Kidney epithelial cell (primary cell): ENCODE measurements around the genes KDM3A and FABP1.

DNA sequence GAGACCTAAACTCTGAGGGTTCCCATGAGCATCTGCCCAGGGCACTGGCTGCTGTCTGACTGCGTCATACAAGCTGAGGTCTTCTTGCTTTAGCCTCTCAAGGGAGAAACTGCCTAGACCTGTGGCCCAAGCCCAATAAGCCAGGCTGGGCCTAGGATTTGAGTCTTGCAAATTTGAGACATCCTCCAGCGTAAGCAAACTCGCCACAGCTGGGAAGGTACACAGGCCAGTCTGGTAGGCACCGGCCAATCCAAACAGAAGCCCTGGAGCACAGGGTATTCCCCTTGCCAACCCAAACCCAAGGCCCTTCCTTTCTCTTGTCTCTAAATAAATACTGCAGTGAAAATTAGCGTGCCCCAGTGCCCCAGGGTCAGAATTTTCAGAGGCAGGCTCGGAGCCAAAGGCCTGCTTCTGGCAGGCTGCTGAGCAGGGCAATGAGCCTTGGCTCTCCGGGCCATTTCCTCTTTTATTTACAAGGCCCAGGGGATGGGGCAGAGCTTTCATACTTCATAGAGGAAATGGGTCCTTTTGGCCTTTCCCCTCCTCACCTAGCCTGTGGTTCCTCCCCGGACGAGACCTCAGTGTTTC is 33.3 kb downstream of the POLR1A start:
- RAMPAGE, long total RNA: no peak
- RRBS: no CpG with 5 or more reads among the region's 9 CpGs

DNA sequence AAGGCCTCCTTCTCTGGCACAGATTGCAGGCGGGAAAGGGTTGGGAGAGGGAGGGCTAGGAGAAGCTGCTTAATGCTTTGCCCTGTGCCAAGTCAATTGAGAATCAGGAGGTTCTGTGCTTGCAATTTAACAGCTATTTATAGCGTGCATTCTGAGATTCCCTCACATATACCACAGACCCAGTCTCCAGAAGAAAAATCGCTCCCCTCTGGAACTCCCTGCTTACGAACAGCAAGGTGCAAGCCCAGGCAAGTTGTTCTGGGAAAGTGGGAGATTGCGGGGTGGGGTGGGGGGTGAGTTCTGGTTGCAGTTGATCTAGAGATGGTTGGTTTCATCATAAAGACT is 56.9 kb downstream of the REEP1 start:
- RAMPAGE, long total RNA: no peak
- RRBS: no CpG with 5 or more reads among the region's 5 CpGs

DNA sequence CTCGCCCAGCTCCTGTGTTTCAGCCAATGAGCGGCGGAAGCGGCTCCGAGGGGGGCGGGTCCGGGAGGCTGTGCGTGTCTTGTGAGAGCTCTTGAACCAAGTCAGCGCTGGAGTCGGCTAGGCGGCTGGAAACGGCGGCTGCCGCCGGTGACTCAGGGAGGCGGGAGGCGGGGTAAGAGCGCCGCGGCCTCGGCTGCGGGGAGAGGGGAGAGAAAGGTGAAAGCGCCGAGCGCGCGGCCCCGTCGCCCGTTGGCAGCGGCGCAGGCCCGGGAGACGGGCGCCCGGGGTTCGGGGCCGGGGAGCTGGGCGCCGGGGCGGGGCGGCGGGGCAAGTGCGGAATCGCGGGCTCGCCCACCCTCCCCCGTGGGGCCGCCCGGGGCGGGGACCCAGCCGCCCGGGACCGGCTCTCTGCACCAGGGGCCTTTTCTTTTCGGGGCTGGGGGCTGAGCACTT is at the start of gene KDM3A:
TSS of gene KDM3A (plus strand) at position 99 of the 453 bp plus-strand sequence.
- RAMPAGE, long total RNA: start-site peak on the plus strand centred at position 158 of the sequence, 118 bp wide, 62 and 142 reads in 2 replicates
- RRBS: 1% methylated on average over 25 of the region's 55 CpGs

DNA sequence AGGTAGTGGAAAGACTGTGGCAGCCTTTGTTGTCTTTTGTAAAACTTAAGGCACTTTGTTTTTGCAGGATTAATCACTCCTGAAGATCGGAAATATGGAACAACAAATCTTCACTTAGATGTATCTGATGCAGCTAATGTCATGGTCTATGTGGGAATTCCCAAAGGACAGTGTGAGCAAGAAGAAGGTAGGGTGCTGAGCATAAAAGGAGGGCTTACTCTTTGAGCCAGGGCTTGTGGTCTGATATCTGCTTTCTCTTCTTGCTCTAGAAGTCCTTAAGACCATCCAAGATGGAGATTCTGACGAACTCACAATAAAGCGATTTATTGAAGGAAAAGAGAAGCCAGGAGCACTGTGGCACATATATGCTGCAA is 48.1 kb downstream of the KDM3A start:
- RAMPAGE, long total RNA: no peak
- RRBS: no CpG with 5 or more reads among the region's 3 CpGs

GRCh38 chr2:86566295-86566818 is 3.1 kb upstream of the CHMP3 start:
- RAMPAGE, long total RNA: no peak
- RRBS: no CpG with 5 or more reads among the region's 6 CpGs

DNA sequence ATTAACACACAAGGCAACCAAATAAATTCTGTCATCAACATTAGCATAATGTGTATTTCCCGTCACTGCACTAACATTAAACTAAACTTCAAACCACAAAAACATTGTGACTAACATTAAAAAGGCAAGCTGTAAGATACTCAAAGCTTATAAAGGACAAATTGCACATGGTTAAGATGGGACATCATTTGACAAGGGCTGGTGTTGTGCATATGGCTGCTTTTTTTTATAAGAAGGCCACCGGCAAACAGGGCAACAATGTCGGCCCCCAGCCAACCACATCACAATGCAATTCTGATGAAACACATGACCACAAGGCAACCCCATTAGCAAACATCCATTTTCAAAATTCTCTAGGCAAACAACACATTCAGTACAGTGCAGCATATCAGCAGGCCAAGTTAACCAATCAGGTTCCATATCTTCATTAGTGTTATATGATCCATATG is 20.0 kb downstream of the RNF103 start:
- RAMPAGE, long total RNA: no peak
- RRBS: no CpG with 5 or more reads among the region's 3 CpGs

GRCh38 chr2:86720909-86721397 is 862 bp downstream of the RMND5A start:
- RAMPAGE, long total RNA: no peak
- RRBS: no CpG with 5 or more reads among the region's 41 CpGs

- RAMPAGE, long total RNA: no peak
- RRBS: no CpG with 5 or more reads among the region's 1 CpG
Measured at GRCh38 chr2:86753081-86753743, 33.1 kb downstream of the RMND5A start.

DNA sequence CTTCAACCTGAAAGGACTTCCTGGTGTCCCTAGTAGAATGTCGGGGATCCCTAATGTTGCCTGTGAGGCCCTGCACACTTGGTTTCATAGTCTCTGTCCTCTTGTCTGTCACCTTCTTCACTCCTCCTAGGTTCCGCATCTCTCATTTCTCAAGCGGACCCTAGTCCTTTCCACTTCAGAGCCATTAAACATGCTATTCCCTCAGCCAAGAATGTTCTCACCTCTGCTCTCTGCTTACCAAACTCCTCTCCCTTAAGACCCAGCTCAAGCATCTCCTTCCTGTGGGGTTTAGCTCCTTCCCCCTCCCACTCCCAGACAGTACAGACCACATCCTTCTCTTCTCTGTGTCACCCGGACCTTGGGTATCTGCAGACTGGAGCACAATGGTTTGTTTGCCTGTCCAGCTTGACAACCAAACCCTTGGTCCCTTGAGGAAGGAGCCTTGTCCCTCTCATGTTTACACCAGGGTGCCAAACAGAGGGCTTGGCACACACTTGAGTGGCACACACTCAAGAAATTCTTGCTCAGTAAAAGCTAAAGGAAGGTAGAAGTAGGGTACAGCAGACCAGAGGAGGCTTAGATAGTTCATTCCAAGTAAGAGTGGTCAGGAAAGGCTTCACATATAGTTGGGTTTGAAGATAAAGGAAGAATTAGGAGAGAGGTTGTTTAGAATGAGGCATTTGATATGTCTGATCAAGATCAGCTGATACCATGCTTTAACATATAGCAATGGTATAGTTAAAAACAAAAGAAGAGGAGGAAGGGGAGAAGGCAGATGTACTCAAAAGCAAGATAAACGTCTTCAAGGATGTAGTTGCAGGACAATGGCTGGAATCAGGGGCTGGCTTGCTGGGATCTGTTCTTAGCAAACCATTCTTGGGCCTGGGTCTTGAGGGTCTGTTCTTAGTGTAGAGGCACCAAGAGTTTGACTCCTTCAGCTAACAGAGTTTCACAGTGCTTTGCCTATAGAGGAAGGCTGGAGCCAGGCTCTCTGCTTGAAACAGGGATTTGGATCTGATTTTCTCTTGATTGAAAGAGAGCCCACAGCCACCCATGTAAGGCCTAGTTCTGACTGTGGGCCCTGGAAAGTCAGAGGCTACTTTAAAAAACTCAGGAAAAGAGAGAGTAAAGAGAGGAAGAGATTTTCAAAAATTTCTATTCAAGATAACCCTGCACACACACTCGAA is 4.4 kb upstream of the CD8A start:
- RAMPAGE, long total RNA: no peak
- RRBS: no CpG with 5 or more reads among the region's 6 CpGs

- RAMPAGE, long total RNA: no peak
- RRBS: 0% methylated on average over 1 of the region's 54 CpGs
Measured at GRCh38 chr2:86807812-86808912, 17.4 kb upstream of the CD8A start.

DNA sequence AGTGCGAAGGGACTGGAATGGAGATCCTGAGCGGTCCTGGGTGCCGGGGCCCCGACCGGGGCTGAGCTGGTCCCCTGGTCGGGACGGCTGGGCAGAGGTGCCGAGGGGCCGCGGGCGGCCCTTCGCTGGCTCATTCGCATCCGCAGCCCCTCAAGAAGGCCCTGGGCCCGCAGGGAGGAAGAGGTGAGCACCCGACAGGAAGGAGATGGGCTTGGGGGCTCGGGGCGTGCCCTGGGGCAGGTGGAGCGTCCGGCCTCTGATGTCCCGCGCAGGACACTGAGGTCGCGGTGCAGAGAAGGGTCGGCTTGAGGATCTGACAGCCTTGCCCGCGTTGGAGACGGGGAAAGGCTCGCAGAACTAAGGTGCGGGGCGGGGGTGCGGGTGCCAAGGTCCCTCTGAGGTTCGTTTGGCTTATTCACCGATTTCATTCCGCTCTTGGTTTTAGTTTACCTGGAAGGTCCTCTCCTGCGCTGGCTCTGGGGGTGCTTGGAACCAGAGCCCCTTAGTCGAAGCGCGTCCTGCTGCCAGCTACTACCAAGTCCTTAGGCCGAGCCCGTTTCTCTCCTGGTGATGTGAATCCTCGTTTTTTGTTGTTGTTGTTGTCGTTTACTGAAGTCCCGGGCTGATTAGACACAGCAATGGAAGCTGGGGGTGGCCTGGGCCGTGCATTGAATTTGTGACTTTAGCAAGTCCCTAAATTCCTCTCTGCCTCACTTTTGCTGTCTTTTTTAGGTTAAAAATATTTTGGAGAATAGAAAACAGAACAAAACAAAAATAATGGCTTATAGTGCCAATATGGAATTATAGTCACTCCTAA is 18.9 kb upstream of the CD8A start:
- RAMPAGE, long total RNA: no peak
- RRBS: no CpG with 5 or more reads among the region's 45 CpGs

DNA sequence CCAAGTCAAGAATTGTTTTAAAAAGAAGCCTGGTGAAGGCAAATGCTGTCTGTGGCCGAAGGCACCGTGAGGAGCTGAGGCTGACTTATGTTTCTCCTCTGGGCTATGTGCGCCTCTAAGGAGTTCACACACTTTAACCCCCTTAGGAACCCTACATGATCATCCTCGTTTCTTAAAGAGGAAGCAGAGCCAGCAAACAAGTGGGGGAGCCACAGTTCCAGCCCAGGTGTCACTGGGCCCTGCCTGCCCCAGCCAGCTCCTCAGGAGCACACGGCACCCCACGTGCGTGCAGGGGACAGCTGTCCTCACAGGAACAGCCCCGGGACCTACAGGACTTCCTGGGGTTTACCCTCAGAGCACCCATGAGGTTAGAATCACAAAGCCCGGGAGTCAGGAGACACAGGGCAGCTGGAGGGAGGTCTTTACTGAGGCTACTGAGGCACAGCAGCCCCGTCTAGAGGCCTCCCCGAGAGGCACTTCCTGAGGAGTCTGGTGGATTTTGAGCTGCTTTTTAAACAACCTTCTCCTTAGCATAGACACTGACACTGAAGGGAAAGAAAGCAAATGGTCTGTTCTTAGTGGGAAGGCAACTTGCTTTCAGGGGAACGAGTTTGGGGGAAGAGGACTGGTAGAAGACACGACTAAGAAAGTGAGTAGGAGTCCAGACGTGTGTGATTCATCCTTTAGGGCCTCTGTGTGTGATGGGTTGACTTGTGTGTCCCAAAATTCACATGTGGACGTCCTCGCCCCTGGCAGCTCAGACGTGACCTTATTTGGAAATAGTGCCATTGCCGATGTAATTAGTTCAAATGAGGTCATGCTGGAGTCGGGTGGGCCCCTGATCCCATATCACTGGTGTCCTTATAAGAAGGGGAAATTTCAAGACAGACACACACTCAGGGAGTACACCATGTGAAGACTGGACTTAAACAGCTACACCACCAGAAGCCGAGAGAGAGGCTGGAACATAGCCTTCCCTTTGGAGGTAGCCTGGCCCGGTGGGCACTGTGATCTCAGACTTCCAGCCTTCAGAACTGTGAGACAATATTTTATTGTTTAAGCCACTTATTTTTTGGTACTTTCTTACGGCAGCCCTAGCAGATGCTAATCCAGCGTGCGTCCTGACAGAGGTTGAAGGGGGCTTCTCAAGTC is 278.5 kb upstream of the PLGLB2 start:
- RAMPAGE, long total RNA: no peak
- RRBS: 50% methylated on average over 1 of the region's 24 CpGs

DNA sequence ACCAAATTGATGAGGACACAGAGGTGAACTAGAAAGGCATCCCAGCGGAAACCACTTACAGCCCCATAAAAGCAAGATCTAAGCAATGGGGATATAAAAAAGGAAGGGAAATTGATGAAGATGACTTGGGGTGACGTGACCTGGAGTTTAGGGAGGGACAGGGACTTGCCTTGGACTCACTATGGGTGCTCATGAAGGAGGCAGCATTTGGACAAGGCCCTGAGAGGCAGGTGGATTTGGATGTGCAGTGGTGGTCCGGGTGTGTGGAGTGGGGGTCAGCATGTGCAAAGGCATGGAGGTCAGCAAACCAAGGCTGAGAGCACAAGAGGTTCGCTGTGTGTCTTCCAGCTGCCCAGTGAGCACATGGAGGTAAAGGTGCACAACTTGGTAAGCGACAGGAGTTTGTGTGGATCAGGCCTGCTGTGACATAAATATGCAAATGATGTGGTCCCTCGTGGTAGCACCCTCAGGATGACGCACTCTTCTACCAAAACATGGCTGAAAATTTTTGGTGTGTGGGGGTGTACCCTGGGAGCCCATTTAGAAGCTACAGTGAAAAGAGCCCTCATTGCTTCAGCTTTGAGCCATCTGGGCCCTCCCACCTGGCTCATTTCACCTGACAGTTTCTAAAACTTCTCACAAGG is 271.0 kb upstream of the PLGLB2 start:
- RAMPAGE, long total RNA: no peak
- RRBS: no CpG with 5 or more reads among the region's 7 CpGs

DNA sequence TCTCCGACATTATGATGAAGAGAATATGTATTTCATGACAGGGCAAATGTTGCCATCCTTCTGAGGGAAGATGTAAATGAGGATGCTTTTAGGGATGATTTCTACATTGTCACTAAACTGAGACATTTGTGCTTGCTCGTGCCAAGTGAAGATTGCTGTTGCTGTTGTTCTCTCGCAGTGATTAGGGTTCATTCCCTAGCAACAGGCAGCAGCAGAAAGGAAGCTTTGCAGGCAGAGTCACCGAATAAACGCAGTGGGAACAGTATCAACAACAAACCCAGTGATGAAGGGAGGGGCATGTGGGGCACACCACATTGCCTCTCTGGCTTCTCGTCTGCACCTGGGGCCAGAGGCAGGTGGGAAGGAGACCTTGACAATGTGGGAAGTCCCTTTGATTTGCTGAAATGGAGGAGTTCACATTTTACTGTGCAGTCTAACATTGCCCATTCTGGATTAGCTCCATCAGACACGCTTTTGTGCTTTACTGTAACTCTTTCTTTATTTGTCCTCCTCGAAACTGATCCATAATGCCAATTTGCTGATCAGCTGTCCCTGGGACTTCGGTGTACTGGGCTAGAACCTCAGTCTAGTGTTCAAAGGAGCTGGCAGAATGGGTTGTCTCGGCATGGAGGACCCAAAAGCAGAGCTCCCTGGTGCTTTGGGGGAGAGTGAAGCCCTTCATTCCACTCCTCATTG is 240.1 kb upstream of the PLGLB2 start:
- RAMPAGE, long total RNA: no peak
- RRBS: no CpG with 5 or more reads among the region's 10 CpGs

DNA sequence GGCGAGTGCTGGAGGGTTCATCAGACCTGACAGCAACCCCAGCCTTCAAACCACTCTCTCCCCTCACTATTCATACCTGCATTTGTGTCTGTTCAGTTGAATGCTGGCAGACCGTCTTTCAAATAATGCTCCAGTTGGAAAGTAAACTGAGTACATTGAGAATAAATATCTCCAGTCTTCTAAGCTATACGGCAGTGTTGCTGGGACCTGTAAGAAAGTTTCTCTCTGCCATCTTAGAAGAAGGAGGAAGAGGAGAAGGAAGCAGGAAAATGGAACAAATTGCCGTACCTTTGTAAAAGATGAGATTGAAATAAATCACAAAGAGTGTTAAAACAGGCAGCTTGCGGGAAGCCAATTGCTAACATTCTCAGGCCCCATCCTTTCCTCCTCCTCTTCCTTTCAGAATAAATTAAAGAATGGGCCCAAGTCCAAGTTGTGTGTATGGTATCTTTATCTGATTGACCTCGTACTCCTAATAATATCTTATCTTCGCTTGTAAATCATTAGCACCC is 216.4 kb upstream of the PLGLB2 start:
- RAMPAGE, long total RNA: no peak
- RRBS: no CpG with 5 or more reads among the region's 7 CpGs

DNA sequence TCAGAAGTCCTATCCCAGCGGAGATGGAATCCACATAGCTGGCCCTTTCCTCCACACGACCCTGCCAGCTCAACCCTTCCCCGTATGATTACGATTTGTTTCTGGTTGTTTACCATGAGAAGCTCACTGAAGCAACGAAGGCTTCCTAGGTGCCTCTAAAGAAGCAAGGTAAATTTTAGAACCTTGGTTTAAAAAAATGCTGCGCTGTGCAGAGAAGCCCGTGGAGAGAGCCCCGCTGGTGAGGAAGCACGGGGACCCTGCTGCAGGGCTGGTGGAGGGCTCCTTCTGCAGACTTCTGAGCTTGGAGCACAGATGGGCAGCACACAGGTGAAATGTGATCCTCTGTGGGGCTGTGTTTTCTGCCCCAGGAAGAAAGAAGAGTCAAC is 108.2 kb upstream of the PLGLB2 start:
- RAMPAGE, long total RNA: no peak
- RRBS: no CpG with 5 or more reads among the region's 9 CpGs

DNA sequence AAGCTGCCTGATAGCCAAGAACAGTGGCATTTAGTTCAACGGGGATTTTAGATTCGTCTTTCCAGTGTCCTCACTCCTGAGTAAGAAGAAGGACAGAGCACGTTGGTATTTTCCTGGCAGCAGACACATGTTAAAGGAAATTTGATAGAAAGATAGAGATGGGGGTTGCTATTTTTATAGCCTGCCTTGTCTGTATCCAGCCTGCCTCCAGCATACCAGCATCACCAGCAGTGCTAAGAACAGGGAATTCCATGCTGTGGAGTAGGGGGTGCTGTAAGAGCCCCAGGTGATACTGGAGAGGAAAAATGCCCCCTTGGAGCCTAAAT is 1.1 kb upstream of the SMYD1 start:
- RAMPAGE, long total RNA: no peak
- RRBS: no CpG with 5 or more reads among the region's 3 CpGs

- RAMPAGE, long total RNA: no peak
- RRBS: no CpG with 5 or more reads among the region's 11 CpGs
Measured at GRCh38 chr2:88127868-88128438, at the start of gene FABP1. TSS of gene FABP1 (minus strand) at chr2:88128062.

GRCh38 chr2:88136647-88137189 is 8.9 kb upstream of the FABP1 start:
- RAMPAGE, long total RNA: no peak
- RRBS: no CpG with 5 or more reads among the region's 4 CpGs

DNA sequence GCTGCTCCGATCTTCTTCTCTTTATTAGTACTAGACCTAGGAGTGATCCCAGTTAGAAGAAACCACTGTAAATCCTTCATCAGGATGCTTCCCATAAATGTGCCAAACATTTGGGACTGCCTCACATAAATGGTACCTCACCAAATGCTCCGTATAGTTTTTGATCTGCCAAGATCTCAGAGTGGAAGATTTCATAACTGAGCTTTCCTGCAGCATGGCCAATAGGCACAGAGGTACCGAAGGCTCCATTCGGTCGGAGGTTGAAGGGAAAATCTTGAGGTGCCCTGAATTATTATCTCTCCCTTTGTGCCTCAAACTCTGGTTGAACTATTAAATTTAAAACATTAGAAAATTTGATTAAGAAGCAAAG is 10.5 kb upstream of the FABP1 start:
- RAMPAGE, long total RNA: no peak
- RRBS: no CpG with 5 or more reads among the region's 5 CpGs